ENCODE data around the genes ZNF500, EEF2KMT and HAPSTR1.

DNA sequence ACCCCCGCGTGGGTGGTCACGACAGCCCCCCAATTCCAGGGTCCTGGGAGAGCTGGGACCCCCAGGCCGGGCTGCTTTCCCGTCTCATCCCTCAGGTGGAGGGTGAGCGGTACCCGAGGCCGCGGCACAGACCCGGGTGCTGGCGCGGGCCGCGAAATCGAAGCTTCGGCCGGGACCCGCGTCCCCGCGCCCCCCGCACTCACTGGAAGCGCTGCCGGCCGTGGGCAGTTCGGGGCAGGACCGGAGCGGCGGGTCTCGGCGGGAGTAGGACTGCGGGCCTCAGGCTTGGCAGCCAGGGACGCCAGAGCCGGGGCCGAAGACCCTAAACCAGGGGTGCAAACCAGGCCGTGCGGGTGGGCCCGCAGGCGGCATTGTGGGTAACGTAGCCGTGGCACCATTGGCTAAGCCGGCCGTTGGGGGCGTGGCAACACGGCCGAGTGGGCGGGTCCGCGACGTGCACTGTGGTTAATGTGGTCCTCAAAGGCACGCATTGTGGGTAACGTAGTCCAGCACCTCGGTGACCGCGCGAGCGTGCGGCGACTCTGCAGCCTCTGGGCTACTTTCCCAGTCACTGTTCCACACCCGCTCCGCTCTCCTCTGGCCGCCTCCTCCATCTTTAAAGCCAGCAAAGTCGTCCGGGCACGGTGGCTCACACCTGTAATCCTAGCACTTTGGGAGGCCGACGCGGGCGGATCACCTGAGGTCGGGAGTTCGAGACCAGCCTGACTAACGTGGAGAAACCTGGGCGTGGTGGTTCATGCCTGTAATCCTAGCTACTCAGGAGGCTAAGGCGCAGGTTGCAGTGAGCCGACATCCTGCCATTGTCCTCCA lies at the start of gene ZNF500:
ZNF500 (minus strand) TSS at position 349 of the 831 bp plus-strand sequence.
- PRO-cap: bidirectional peak, plus-strand start at position 509 of the sequence, minus-strand start at position 399 of the sequence
- RAMPAGE, long total RNA, 3 experiments: start-site peak on the minus strand in 1 of 3 experiments, centred at position 358 of the sequence, 26 reads per replicate

GRCh38 chr16:4803518-4803867 lies 1.1 kb upstream of the ROGDI start:
- PRO-cap: no peak
- RAMPAGE, long total RNA, 3 experiments: no peak in any of the 3 experiments

DNA sequence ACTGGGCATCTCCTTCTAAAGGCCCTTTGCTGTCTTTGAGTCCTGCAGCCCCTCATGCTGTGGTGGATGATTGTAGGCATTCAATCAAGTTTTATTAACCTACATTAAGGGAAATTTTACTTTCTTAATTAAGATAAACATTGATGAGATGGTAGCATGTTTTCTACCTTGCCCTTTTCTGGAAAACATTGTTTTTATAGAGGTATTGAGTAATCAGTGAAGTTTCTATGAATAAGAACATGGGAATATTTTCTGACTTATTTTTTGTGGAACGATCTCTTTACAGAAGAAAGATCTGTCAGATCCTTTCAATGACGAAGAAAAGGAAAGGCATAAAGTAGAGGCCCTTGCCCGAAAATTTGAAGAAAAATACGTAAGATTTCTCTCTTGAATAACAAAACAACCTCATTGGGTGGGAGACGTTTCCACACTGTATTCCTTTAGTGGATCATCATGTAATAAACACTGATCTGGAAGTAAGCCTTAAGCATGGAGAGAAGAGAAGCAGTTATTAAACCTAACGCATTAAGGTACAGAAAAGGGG lies 10.5 kb downstream of the UBN1 start:
- PRO-cap: no peak
- RAMPAGE, long total RNA, 3 experiments: no peak in any of the 3 experiments

DNA sequence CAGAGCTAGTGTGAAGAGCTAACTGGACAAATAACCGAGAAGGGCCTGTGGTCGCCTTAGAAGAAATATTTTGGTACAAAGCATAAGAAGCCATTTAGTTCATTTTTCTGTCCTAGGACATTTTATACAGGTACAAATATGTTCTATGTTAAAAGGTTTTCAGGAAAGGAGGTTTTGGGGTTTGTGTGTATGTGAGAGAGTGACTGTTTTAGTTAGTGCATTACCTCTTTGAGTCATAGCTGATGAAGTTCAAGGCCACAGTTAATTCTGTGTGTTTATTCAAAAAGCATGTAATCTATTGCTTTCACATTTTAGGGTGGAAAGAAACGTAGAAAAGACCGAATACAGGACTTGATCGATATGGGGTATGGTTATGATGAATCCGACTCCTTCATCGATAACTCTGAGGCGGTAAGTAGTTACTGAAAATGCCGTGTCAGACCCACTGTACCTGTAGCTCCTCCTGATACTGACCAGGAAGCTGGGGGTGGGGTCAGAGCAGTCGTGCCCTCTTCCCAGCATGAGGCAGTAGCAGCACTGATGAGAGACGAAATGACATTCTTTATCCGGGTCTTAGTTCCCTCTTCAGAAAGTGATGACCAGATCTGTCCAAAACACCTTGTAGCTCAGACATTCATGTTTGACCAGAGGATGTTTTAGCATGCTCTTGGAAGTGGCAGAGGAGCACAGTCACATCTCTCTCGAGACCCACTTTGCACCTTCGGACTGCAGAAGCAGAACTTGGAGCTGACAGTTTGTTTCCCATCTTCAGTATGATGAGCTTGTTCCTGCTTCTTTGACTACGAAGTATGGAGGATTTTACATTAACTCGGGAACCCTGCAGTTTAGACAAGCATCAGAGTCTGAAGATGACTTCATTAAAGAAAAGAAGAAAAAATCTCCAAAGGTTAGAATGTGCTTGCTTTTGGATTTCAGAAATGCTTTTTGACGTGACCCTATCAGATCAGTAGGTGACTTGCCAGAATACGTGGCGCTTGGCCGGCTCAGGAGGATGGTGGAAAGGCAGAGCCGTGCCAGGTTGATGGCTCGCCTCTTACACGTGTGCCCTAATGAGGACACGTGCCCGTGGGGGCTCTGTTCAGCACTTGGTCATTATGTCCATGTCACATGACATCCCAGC lies 11.3 kb downstream of the UBN1 start:
- PRO-cap: no peak
- RAMPAGE, long total RNA, 3 experiments: no peak in any of the 3 experiments

DNA sequence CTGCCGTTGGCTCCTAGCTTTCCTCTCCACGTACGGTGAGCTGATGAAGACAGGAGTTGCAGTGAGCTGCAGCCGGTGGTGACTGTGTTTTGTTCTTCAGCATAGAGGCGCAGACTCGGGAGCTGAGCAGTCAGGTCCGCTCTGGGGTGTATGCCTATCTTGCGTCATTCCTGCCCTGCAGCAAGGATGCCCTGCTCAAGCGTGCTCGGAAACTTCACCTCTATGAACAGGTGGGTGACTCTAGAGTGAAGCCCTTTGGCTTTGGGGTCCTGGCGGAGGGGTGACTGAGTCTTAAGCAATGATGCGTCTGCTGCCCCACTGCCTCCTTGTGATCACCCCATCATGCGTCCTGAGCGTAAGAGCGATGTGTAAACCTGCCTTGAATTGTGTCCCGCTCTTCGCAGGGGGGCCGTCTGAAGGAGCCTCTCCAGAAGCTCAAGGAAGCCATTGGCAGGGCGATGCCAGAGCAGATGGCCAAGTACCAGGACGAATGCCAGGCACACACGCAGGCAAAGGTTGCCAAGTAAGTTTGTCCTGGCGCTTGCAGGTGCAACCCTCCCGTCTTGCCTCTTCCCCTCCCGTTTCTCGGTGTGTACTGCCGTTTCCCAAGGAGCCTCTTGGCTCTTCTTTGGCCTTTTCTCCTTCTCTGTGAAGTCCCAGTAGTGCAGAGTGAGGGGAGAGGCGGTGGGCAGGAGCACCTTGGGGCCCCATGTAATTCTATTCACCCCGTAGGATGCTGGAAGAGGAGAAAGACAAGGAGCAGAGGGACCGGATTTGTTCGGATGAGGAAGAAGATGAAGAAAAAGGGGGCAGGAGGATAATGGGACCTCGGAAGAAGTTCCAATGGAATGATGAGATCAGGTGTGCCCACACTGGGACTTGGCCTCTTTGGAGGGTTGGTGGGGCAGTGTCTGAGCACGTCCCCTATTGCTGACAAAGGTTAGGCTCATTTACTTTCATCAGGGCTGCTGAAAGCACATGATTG lies 23.1 kb downstream of the UBN1 start:
- PRO-cap: no peak
- RAMPAGE, long total RNA, 3 experiments: no peak in any of the 3 experiments

GRCh38 chr16:4882333-4882763 lies 35.1 kb downstream of the UBN1 start:
- PRO-cap: no peak
- RAMPAGE, long total RNA, 3 experiments: no peak in any of the 3 experiments

- PRO-cap: no peak
- RAMPAGE, long total RNA, 3 experiments: no peak in any of the 3 experiments
Measured at GRCh38 chr16:4888696-4889111, 41.4 kb downstream of the UBN1 start.

DNA sequence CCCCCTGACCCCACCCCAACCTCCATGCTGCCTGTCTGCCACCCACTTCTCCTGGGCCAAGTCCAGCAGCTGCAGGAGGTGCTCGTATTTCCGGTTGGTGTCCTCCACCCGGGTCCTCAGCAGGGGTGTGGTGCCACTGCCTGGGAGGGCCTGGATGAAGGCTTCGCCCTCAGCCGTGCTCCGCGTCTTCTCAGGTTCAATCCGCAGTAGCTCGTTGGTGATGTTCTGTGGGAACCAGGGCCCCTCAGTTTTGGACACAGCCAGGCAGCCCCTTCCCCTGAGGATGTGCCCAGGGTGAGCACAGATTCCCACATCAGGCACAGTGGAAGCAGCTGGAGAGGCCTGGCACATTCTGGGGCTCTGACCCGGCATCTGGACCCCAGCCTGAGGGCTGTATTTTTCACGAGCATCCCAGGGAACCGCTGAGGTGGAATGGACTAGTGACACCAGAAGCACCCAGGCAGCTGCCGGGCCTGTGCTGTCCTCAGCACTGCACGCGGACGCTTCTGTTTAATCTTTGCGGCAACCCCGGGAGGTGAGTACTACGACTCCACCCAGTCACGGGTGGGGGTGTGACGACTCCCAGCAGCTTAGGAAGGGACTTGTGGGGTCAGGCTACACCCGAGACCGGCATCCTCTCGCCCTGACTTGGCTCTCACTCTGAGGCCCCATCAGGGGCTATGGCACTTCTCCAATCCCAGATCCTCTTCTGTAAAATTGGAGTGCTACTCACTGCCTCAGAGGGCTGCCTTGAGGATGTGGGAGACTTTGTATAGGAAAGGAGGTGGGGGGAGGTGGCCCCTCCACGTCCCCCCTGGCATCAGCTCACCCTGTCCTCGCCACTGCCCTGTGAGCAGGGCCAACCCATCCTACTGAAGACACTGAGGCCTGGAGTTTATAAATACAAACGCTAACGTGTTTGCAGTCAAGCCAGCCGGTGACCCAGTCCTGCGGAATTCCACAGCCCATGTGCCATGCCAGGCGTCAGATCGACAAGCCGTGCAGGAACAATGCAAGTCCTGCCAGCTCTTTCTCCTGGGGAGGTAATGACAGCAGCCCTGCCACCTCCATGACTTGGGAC lies 44.6 kb downstream of the PPL start:
- PRO-cap: no peak
- RAMPAGE, long total RNA, 3 experiments: no peak in any of the 3 experiments

DNA sequence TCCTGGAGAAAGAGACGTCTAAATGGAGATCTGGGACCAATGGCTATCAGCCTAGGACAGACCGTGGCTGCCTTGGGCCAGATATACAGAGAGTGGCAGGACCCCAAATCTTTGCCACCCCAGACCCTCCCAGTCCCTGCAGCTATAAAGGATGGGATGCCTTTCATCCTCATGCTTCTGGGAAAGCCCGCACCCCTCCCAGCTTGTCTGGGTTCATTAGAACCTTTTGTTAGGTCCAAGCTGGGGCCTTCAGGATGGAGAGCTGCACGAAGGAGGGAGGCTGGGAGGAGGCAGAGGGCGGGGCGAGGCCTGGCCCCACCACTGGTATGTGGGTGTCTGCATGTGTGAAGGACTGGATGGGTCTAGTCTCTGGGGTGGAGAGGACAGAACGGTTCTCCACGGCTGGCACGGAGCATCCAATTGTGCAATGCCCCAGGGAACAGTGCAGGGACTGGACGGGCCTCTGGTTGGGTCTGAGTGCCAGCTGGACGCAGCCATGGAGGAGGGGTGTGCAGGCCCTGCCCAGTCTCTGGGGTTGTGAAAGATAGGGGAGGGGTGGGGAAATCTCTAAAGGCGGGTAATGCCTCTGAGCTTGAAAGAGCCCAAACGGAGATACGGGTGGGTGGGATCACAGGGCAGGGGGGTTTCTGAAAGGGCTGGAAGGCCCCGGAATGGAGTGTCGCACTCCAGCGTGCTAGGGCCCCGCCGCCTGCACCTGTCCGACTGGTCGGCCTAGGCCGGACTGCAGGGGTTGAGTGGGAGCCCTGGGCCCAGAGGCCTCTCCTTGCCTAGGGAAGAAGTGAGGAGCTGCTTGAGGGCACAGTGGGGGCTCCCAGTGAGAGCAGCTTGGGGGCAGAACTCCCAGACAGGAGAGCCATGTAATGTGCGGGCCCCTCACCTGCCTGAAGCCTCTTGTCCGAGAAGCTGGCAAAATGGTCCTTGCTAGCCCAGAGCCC lies 1.6 kb downstream of the PPL start:
- PRO-cap: unidirectional peak, plus-strand start at position 581 of the sequence
- RAMPAGE, long total RNA, 3 experiments: no peak in any of the 3 experiments

DNA sequence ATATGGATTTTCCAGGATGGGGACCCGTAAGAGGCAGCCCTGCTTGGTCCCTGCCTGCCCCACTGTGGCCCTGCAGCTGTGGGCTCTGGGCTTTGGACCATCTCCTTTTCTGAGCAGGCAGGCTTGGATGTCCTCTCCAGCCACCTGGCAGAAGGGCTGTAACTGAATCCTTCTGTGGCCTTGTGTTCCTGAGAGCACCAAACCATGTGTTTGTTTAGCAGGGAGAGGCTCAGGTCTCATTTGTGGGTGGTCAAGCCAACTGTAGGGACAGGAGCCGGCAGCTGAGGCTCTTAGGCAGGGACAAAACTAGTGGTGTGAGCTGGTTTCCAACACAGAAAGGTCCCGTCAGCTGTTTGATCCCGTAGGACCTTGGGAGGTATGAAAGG lies 18.5 kb downstream of the SEC14L5 start:
- PRO-cap: bidirectional peak, plus-strand start at position 239 of the sequence, minus-strand start at position 66 of the sequence
- RAMPAGE, long total RNA, 3 experiments: no peak in any of the 3 experiments

GRCh38 chr16:5096927-5097438 lies 612 bp downstream of the EEF2KMT start:
- PRO-cap: no peak
- RAMPAGE, long total RNA, 3 experiments: no peak in any of the 3 experiments

DNA sequence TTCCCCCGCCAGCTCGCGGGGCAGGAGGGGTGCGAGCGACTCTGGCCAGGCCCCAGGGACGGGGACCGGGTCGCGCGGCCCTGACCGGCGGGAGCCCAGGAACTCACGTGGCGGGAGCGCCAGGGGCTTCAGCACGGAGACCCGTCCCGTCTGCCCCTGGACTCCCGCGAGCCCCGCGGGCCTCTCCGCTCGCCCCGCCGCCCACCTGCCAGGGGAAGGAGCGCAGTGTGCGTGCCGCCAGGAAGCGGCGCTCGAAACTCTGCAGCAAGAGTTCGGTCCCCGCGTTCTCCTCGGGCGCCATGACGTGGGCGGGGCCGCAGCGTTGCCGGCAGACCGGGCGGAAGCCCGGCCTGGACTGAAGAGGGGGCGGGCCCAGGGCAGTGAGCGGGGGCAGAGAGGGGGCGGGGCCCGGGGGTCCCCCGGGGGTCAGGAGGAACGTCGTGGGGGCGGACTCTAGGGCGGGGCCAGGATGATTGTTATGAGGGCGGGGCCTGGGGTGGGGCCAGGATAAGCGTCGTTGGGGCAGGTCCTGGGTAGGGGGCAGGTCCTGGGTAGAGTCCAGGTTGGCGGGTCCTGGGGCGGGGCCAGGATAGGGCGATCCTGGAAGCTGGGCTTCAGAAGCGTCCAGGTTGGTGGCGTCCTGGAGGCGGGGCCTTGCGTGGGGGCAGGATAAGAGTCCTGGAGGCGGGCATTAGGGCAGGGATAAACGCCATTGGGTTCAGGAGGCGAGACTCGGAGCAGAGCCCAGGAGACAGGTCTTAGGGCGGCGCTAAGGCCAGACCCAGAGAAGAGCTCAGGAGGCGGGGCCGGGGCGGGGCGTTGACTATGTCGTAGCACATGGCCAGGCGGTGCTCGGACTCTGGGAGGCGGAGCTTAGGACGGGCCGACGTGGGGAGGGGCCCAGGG lies at the start of gene EEF2KMT:
EEF2KMT (minus strand) TSS at position 357 of the 906 bp plus-strand sequence.
- PRO-cap: bidirectional peak, plus-strand start at position 554 of the sequence, minus-strand start at position 357 of the sequence; unidirectional peak, plus-strand start at position 699 of the sequence; unidirectional peak, minus-strand start at position 786 of the sequence
- RAMPAGE, long total RNA, 3 experiments: no peak in any of the 3 experiments

GRCh38 chr16:5239521-5240141 lies 142.0 kb upstream of the EEF2KMT start:
- PRO-cap: no peak
- RAMPAGE, long total RNA, 3 experiments: no peak in any of the 3 experiments

GRCh38 chr16:8571320-8572022 lies 18.8 kb downstream of the TMEM114 start:
- PRO-cap: no peak
- RAMPAGE, long total RNA, 3 experiments: no peak in any of the 3 experiments

GRCh38 chr16:8681022-8681652 lies 6.7 kb downstream of the ABAT start:
- PRO-cap: no peak
- RAMPAGE, long total RNA, 3 experiments: no peak in any of the 3 experiments

DNA sequence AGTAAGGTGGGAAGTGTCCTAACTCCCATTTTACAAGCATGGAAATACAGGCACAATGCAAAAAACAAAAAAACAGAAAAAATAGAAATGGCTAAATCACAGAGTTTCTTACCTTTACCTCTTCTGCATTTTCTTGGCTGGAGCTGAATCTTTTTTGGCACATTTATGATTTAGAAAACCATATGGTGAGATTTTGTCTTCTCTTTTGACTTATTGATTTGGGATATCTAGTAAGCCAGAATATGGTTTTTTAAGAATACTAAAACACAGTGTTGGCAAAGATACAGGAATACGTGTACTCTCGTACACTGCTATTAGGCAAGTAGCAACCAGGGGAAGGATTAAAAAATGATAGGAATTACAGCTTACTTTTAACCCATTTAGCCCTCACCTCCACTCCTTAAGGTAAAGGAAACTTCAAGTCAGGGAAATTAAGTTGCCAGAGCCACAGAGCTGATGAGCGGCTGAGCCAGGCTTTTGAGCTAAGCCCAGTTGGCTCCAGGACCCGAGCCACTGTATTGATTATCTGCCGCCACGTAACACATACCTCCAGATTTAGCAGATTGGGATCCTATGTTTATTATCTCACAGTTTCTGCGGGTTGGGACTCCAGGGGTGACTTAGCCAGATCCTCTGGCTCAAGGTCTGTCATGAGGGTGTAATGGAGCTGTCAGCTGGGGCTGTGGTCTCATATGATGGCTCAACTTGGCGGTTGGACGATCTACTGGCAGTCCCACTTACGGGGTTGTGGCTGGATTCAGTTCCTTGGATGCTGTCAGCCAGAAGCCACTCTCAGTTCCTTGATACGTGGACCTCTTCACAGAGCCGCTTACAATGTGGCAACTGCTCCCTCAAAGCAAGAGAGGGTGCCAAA lies 57.5 kb downstream of the TMEM186 start:
- PRO-cap: no peak
- RAMPAGE, long total RNA, 3 experiments: no peak in any of the 3 experiments

DNA sequence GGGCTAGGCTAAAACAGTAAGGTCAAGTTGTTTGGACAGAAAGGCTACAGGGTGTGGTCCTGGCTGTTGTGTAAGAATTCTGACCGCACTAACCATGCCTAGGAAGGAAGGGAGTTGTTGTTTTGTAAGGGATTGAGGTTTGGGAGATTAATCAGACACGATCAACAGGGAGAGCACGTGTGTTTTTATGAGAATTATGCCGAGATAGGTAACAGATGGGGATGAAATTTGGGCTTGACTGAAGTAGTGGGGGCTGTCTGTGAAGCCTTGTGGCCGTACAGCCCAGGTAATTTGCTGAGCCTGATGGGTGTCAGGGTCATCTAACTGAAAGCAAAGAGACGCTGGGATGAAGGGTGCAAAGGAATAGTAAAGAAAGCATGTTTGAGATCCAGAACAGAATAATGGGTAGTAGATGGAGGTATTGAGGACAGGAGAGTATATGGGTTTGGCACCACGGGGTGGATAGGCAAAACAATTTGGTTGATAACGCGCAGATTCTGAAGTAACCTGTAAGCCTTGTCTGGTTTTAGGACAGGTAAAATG lies 33.6 kb downstream of the CARHSP1 start:
- PRO-cap: unidirectional peak, plus-strand start at position 147 of the sequence
- RAMPAGE, long total RNA, 3 experiments: no peak in any of the 3 experiments

- PRO-cap: no peak
- RAMPAGE, long total RNA, 3 experiments: no peak in any of the 3 experiments
Measured at GRCh38 chr16:8892974-8894318, 11.3 kb downstream of the LITAFD start.

- PRO-cap: no peak
- RAMPAGE, long total RNA, 3 experiments: no peak in any of the 3 experiments
Measured at GRCh38 chr16:8989597-8989827, 25.8 kb upstream of the USP7 start.

GRCh38 chr16:9091415-9092169 lies at the start of gene HAPSTR1:
Gene HAPSTR1, plus strand, starts transcription at chr16:9091644.
- PRO-cap: bidirectional peak, plus-strand start at chr16:9091648, minus-strand start at chr16:9091199
- RAMPAGE, long total RNA, 3 experiments: no peak in any of the 3 experiments